ENCODE data around the genes PLIN3, ARRDC5, UHRF1, NRTN and CAPS.

- PRO-cap, 2 experiments: no peak in any of the 2 experiments
Measured at GRCh38 chr19:4802701-4803207, 11.2 kb downstream of the FEM1A start.

DNA sequence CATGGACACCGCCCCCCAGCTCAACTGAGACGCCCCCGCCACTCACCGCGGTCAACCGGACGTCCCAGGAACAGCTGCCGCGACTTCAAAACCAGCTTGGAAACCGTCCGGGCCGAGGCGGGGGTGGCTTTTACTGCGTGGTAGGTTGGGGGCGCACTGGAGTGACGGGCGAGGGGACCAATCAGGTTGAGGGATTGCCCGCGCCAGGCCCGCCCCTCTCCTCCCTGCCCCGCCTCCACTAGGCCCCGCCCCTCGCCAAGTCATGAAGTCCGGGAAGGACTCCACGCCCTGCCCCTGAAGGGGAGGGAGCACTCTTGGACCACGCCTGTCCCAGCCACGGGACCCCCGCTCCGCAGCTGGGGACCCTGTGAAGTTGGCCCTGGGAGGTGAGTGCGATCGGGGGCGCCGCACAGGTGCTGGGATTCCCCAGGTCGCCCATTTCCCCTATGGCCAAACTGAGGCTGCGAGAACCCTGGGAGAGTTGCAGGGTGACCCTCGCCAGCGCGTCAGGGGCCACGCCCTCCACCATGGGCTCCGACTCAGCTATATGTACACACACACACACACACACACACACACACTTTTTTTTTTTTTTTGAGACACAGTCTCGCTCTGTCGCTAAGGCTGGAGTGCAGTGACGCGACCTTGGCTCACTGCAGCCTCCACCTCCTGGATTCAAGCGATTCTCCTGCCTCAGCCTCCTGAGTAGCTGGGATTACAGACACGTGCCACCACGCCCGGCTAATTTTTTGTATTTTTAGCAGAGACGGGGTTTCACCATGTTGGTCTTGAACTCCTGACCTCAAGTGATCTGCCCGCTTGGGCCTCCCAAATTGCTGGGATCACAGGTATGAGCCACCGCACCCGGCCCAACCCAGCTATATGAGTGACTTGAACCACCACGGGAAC, at the start of gene PLIN3:
TSS of gene PLIN3 (minus strand) at position 105 of the 909 bp plus-strand sequence.
- PRO-cap, 2 experiments: peak in 2 of 2 experiments; most common plus-strand start position 374 of the sequence (in 1); most common minus-strand start position 105 of the sequence (in 2)

GRCh38 chr19:4902770-4903041, at the start of gene ARRDC5:
Gene ARRDC5, minus strand, starts transcription at chr19:4902896.
- PRO-cap, 2 experiments: no peak in any of the 2 experiments

DNA sequence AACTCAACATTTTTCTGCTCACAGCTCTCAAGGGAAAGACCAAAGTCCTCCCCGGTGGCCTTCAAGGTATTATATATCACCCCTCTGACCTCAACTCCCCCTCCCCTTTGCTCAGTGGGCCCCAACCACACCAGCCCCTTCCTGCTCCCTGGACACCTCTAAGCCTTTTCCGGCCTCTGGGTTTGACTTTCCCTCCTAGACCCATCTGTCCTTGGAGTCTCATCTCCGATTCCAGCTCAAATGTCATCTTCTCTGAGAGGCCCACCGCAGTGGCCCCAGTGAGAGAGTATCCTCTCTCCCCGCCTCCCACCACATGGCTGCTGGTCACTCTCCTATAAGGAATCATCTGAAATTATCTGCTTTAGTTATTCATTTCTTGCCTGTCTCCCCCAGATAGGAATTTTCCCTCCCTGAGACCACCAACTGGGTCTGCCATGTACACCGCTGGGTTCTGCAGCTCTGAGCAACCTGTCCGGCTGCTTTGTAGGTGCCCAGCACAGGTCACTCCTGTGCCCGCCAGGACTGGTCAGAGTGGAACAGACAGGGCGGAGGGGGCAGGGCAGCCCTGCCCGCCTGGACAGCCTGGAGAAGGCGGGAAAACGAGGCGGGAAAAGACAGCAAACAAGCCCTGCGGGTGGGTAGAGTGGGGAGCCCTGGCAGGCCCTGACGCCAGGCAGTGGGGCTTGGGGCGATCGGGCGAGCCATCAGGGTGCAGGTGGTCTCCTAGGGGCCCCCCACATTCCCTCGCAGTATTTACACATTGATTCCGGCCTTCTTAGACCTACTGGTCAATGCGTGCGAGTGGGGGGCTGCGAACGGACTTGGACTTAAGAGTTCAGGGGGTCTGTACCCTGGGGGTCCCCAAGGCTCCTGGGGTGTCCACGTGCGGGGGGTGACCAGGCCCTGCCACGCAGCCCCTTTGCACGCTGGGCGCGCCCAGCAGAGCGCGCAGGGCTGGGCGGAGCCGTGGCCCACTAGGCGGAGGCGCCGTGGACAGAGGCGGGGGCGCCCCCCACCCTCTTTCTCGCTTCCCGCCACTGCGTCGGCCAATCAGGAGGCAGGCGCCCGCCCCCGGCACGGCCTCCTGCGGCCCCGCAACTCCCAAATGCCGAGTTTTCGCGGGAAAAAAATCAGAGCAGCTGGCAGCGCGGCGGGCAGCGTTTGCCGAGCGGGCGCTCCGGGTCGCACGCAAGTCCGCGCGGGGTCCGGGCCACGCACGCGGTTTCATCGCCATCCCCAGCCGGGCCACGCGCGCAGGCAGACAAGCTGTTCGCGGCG, at the start of gene UHRF1:
TSS of gene UHRF1 (plus strand) at position 1,133 of the 1,278 bp plus-strand sequence.
- PRO-cap, 2 experiments: no peak in any of the 2 experiments

- PRO-cap, 2 experiments: no peak in any of the 2 experiments
Measured at GRCh38 chr19:4950534-4951184, 18.3 kb upstream of the KDM4B start.

DNA sequence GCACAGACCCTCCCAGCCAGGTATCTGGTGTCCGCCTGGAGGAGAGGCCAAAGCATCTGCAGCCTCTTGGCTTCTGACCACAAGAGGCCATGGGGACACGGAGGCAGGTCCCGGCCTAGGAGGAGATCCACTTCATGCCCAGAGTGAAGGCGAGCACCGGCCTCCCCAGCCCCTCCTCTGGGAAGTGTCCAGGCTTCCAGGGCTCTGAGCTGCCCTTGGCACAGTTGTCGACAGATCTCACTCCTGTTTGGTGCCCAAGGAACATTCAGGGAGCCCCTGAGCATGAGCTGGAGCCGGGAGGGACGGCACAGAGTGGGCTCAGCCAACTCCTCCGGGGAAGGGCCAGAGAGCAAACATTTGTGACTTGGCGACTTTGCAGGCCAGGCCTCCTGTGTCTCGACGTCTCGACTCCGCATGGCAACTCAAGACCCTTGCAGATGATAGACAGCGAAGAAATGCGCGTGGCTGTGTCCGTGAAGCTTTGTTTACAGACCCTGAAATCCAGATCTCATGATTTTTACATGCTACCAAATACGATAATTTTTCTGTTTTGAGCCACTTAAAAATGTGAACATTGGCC, 142.6 kb downstream of the KDM4B start:
- PRO-cap, 2 experiments: no peak in any of the 2 experiments

- PRO-cap, 2 experiments: no peak in any of the 2 experiments
Measured at GRCh38 chr19:5125815-5126424, 157.0 kb downstream of the KDM4B start.

DNA sequence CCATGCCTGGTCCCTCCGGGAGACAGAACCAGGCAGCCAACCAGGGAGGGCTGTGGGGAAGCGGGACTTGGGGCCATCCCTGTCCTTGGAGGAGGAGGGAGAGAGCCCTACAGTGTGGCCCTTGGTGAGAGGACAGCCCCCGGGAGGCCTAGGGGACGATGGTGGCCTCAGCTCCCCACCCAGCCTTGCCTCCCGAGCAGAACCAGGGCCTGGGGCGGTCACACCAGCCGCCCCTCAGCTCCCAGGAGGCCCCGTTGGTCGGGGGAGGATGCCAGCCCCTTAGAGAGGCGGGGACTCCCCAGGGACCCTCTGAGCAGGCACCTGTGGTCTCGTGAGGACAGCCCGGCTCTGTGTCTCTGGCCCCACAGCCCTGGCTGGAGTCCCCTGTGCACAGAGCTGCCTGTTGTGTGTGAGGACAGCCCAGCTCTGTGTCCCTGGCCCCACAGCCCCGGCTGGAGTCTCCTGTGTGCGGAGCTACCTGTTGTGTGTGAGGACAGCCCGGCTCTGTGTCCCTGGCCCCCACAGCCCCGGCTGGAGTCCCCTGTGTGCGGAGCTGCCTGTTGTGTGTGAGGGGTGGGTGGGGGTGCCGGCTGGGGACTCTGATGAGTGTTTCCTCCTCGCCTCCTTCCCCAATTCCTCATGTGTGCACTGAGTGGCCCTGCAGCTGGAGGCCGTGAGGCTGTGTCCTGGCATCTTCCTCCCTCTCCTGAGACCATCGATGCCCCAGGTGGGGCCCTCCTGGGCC, 158.9 kb downstream of the KDM4B start:
- PRO-cap, 2 experiments: no peak in any of the 2 experiments

DNA sequence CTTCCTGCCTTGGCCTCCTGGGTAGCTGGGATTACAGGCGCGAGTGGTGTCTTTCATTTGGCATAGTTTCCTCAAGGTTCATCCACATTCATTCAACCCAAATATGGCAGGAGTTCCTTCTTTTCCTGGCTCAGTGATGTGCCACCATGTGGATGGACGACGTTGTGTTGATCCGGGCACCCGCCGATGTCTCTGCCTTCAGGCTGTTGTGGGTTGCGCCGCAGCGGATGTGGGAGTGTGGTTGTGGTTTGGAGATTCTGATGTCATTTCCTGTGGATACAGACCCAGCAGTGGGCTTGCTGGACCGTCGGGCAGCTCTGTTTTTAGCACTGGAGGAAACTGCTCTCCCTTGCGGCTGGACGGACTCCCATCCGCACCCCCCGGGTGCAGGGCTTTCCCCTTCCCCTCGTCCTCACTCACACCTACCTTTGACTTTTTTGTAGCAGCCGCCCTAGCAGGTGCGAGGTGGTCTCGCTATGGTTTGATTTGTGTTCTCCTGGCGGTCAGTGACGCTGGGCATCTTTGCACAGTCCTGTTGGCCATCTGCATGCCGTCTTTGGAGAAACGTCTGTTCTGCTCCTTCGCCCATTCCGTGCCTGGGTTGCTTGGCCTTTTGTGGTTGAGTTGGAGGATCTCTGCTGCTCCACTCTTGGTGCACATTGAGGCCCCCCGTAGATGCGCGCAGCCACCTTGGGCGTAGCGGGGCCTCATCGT, 170.4 kb downstream of the KDM4B start:
- PRO-cap, 2 experiments: no peak in any of the 2 experiments

- PRO-cap, 2 experiments: no peak in any of the 2 experiments
Measured at GRCh38 chr19:5188023-5188249, 152.7 kb downstream of the PTPRS start.

DNA sequence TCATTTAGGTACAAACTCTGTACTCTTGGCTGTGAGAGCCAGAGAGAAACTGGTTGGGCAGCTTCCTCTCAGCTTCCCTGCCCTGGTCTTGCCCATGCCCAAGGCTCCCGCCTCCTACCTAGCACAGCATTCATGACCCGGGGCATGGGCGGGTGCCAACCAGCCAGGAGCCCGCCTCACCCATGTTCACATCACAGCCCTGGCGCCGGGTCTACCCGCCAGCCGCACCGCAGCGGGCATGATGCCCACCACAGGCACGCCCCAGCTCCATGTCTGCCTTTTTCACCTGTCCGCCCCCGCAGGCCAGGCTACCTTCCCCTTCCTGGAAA, 42.2 kb downstream of the PTPRS start:
- PRO-cap, 2 experiments: no peak in any of the 2 experiments

- PRO-cap, 2 experiments: no peak in any of the 2 experiments
Measured at GRCh38 chr19:5434604-5434971, 20.6 kb upstream of the ZNRF4 start.

- PRO-cap, 2 experiments: peak in 1 of 2 experiments; most common plus-strand start chr19:5805064 (in 1); most common minus-strand start chr19:5804925 (in 1)
Measured at GRCh38 chr19:5804436-5805709, at the start of gene NRTN. Gene NRTN, plus strand, starts transcription at chr19:5805067.

DNA sequence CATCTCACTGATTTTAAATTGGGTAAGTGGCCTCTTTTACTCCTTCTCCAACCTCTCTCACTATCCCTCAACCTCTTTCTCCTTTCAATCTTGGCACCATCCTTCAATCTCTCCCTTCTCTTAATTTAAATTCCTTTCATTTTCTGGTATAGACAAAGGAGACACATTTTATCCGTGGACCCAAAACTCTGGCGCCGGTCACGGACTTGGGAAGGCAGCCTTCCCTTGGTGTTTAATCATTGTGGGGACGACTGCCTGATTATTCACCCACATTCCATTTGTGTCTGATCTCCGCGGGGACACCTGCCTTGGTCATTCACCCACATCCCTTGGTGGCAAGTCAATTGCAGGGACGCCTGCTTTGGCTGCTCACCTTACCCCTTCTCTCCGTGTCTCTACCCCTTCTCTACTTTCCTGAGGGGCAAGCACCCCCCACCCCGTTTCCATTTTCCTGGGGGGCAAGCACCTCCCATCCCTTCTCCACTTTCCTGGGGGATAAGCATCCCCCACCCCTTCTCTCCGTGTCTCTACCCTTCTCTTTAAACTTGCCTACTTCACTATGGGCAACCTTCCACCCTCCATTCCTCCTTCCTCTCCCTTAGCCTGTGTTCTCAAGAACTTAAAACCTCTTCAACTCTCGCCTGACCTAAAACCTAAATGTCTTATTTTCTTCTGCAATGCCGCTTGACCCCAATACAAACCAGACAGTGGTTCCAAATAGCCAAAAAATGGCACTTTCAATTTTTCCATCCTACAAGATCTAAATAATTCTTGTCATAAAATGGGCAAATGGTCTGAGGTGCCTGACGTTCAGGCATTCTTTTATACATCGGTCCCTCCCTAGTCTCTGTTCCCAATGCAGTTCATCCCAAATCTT, 8.5 kb upstream of the FUT6 start:
- PRO-cap, 2 experiments: no peak in any of the 2 experiments

DNA sequence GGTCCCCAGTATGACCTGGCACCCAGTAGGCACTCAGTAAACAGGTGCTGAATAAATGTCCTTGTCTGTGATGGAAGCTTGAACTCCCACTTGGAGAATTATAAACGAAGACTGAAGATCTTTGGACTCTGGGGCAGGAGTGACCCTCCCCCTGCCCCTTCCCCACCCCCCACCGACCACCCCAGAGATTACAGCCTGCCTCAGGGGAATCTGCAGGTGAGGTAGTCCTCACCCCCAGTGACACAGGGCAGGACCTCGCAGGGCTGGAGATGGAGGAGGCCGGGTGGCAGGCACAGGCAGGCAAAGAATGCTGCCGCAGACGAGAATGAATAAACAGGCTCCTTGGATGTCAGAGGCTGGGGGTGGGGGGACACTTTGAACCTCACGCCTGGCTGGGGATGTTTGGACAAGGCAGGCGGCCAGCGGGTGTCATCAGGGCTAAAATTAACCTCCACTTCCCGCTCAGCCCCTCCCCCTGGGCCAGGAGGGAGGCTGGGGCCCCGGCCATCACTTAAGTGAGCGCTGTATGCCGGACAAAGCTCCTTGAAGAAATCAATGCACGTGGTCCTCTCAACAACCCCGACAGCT, 10.1 kb upstream of the FUT5 start:
- PRO-cap, 2 experiments: no peak in any of the 2 experiments

GRCh38 chr19:5892107-5892707, 11.4 kb downstream of the NDUFA11 start:
- PRO-cap, 2 experiments: peak in 1 of 2 experiments; most common minus-strand start chr19:5892330 (in 1)

- PRO-cap, 2 experiments: no peak in any of the 2 experiments
Measured at GRCh38 chr19:5892708-5893527, 10.7 kb downstream of the NDUFA11 start.

DNA sequence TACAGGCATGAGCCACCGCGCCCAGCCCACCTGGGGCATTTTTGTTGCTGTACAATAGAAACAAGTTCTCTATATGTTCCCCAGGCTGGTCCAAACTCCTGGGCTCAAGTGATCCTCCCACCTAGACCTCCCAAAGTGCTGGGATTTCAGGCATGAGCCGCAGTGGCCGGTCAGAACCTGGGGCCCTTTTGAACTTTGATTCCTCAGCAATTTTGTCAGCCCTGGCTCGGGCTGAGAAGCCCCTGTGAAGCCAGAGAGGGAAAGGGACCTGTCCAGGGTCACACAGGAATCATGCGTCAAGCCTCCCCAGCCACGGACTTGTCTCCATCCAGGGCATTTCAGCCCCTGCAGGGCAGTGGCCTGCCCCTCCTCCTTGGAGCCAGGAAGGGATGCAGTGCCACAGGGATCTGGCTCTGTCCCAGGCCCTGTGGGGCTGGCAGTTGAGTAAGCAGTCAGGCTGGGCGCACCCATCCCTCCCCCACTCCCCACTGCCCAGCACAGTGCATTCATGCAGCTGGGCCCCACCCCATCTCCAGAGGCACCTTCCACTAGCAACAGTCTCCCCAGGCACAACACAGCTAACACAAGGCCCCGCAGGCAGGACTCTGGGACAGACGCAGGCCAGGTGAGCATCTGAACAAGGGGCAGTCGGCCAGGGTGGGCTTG, at the start of gene CAPS:
TSS of gene CAPS (plus strand) at position 570 of the 666 bp plus-strand sequence.
- PRO-cap, 2 experiments: no peak in any of the 2 experiments

DNA sequence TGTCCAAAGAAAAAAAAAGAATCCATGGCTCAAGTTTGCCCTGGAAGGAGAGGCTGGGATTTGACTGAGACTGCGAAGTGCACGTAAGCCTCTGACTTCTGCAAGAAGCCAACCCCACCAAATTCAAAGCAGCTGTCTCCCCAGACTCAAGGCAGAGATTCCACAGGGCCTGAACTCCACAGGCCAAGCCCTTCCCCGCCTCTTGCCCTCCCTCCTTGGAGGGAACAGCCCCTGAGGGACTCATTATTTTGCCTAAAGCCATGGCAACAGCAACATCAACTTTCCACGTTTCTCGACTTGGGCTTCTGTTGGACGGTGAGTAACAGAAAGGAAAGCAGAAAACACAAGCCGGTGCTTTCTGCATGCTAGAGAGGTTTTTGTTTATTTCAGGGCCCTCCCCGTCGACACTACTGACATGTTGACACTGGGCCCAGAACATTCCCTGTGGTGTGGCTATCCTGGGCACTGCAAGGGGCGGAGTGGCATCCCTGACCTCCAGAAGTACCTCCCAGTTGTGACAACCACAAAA, 12.6 kb downstream of the CAPS start:
- PRO-cap, 2 experiments: no peak in any of the 2 experiments

- PRO-cap, 2 experiments: no peak in any of the 2 experiments
Measured at GRCh38 chr19:5966056-5966775, 11.7 kb downstream of the RANBP3 start.